ENCODE measurements around a stretch of chr6.

DNA sequence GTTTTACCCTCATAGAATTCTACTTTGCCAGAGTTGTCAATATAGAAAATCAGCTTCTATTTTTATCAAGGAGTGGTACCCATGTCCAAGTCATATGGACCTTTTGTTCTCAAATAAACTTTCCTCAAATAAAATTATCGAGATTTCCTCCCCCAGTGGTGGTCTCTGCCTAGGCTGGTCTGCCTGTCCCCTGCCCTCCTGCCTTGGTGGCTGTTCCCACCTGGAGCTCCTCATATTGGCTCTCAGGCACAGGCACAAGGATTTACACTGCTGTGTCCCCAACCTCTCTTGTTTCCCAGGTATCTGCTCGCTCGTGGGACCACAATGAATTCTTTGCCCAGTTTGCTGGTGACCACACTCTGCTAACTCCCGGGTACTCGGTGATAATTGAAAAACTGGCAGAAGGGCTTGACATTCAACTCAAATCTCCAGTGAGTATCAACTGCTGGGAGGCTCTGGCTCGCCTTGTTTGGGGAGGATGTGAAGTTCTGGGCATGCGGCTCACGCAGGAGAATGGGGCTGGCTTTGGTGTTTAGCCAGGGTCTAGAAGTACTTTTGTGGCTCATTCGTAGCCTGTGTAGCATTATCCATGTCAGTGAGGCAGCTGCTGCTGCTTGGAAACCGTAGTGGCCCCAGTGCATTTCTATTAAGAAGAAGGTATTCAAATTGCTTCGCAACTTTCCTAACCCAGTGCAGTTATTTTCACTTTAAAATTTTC lies 52.0 kb downstream of the KDM1B start:
- PRO-cap, result no peak

- PRO-cap, result no peak
Measured at GRCh38 chr6:18330386-18331243, 56.5 kb upstream of the RNF144B start.

DNA sequence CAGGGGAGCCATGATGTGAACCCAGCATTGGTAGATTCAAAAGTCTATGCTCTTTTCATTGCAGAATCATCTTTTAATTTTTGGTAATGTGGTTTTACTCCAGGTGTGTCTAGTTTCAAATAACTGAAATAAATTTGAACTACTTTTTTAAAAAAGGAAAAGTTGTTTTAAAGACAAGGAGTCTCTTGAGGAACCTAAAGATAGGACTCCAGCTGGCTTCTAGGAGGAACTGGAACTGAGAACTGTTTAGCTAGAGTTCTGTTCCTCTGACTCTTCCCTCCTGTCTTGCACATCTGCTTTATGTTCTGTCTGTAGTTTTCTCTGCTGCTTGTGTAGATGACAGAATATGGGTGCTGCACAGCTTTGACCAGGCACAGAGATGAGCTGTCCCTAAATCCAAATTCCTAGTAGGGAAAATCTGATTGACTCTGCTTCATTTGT lies 27.7 kb upstream of the RNF144B start:
- PRO-cap, result no peak

DNA sequence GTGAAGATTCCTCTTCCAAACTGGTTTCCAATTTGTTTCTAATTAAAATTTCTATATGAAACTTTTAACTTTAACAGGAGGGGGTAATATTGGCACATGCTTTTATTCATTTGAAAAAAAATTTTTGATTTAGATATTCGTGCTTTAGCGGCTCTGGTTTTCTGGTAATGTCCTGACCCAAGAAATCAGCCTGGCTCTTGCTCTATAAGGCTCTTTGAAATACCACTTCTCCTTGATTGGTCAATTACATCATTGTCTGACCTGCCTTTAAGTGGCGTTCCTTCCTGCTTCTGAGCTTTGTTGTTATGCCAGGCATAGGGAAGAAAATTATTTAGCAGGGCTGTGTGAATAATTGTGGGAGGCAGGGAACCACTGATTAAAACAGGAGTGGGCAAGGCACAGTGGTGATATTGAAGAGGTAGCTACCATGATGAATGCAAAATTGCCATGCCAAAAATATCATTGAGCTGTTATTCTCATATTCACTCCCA lies 3.9 kb downstream of the RNF144B start:
- PRO-cap, result unidirectional peak, minus-strand start at position 179 of the sequence

- PRO-cap, result no peak
Measured at GRCh38 chr6:18415346-18415545, 28.1 kb downstream of the RNF144B start.

DNA sequence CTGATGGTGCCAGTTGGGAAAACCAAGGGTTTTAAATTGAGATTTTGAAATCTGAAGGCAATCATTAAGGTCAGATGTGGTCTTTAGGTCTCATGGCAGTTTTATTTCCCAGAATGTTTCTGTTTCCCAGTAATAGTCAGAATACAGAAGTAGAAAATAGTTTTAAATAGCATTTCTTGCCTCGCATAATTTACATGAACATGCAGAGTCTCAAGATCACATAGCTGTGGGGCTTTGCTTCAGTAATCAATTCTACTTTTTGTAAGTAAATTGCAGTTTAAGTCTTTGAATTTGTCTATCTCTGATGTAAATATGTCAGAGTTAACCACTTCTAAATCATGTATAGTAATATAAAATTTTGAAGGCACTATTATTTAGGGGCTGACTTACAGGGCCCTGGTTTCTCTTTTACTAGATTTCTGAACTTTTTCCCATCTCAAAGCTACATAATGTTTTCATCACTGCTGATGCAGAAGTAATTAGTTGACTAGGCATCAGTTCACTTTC lies 58.2 kb downstream of the RNF144B start:
- PRO-cap, result no peak

- PRO-cap, result no peak
Measured at GRCh38 chr6:19312055-19312757, 525.0 kb upstream of the ID4 start.

- PRO-cap, result no peak
Measured at GRCh38 chr6:19824372-19824809, 12.8 kb upstream of the ID4 start.

DNA sequence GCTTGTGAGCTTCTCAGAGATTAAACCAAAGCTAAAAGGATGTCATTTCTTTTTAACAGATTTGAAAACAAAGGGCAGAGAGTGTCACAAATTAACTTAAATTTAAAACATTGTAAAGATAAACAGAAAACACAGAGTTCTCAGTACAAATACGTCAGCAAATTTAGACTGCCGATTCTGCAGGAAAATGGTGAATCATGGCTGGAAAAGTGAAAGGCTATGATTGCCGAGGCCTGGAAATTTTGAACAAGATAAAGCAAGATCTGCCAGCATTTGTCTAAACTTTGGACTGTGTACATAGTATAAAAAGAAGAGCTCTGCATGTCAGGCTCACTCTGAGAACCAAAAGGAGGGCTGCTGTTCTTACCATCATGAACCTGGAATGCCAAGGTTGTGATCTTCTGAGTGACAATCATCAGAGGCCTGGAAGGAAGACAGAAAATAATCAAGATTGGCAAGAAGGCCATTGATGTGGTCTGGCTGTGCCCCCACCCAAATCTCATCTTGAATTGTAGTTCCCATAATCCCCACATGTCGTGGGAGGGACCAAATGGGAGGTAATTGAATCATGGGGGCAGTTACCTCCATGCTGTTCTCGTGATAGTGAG lies 81.4 kb downstream of the MBOAT1 start:
- PRO-cap, result no peak

DNA sequence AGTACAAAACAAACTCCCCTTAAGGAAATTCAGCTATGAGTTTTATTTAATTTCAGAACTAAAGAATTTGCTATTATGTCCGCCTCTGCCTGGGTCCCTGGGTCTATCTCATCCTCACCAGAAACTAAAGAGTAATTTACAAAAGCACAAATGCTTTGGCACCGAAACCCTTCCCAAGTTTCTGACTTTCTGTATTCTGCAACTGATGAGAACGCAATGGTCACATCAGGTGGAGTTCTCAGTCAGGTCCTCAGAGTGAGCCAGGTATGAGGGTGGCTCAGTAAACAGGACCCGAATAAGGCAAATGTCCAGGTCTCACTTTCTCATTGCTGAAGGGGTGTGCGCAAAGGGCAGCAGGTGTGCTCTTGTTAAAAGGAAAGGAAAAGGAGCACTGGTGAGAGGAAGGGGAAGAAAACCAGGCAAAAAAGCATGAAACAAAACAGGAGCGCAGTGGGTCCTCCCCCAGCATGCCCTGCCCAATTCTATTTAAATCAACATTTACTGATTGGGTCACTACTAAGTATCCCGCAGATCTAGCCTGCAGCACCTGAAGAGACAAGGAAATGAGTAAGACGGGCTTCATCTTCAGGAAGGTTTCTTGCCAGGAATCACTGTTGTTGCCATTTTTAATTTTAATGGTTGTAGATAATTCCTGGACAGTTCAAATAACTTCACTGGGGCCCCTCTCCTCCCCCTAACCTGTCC lies 1.3 kb downstream of the MBOAT1 start:
- PRO-cap, result bidirectional peak, plus-strand start at position 550 of the sequence, minus-strand start at position 474 of the sequence

GRCh38 chr6:20334306-20334825 lies 67.3 kb upstream of the E2F3 start:
- PRO-cap, result no peak

- PRO-cap, result no peak
Measured at GRCh38 chr6:20409500-20410477, 8.1 kb downstream of the E2F3 start.

GRCh38 chr6:20491036-20492409 lies 42.7 kb upstream of the CDKAL1 start:
- PRO-cap, result no peak

DNA sequence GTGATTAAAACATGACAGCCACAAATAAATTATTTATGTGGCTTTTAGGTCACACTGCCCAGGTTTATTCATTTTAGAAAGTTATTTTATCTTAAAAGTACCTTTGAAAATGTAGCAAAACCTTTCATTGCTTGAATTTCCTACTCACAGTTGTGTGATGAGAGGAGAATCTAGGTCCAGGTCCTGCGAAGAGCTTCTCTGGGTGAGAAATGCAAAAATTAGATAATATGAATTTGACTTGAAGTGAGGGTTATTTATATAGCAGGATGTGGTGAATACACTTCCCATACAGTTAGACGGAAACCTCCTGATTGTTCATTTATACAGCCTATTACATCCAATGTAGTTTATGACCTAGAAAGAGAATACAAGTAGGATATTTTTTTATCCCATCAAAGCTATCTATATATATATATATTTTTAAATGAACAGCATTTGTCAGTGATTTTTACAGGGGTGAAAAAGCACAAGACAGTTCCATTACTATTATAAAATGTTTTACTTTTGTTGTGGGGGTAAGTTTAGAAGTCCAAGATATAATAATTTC lies 30.6 kb downstream of the CDKAL1 start:
- PRO-cap, result no peak

DNA sequence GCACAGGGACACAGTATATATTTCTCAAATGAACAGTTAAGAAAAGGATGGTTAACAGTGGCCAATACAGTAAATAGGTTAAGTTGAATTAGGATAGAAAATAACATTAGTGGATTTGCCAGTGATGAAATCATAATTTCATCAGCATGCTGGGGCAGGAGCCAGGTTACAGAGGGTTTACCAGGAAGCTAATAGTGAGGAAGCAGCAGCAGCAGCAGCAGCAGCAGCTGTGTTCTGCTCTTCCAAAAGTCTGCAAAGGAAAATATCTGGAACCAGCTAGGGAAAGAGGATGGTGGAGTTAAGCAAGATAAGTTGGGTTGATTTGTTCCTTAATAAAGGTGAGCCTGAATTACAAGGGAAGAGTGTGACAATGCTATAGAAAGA lies 499.5 kb downstream of the CDKAL1 start:
- PRO-cap, result no peak

DNA sequence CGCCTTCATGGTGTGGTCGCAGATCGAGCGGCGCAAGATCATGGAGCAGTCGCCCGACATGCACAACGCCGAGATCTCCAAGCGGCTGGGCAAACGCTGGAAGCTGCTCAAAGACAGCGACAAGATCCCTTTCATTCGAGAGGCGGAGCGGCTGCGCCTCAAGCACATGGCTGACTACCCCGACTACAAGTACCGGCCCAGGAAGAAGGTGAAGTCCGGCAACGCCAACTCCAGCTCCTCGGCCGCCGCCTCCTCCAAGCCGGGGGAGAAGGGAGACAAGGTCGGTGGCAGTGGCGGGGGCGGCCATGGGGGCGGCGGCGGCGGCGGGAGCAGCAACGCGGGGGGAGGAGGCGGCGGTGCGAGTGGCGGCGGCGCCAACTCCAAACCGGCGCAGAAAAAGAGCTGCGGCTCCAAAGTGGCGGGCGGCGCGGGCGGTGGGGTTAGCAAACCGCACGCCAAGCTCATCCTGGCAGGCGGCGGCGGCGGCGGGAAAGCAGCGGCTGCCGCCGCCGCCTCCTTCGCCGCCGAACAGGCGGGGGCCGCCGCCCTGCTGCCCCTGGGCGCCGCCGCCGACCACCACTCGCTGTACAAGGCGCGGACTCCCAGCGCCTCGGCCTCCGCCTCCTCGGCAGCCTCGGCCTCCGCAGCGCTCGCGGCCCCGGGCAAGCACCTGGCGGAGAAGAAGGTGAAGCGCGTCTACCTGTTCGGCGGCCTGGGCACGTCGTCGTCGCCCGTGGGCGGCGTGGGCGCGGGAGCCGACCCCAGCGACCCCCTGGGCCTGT lies 1.4 kb downstream of the SOX4 start:
- PRO-cap, result bidirectional peak, plus-strand start at position 134 of the sequence, minus-strand start outside the sequence; bidirectional peak, plus-strand start at position 413 of the sequence, minus-strand start at position 387 of the sequence

GRCh38 chr6:21608659-21609190 lies 15.2 kb downstream of the SOX4 start:
- PRO-cap, result no peak

DNA sequence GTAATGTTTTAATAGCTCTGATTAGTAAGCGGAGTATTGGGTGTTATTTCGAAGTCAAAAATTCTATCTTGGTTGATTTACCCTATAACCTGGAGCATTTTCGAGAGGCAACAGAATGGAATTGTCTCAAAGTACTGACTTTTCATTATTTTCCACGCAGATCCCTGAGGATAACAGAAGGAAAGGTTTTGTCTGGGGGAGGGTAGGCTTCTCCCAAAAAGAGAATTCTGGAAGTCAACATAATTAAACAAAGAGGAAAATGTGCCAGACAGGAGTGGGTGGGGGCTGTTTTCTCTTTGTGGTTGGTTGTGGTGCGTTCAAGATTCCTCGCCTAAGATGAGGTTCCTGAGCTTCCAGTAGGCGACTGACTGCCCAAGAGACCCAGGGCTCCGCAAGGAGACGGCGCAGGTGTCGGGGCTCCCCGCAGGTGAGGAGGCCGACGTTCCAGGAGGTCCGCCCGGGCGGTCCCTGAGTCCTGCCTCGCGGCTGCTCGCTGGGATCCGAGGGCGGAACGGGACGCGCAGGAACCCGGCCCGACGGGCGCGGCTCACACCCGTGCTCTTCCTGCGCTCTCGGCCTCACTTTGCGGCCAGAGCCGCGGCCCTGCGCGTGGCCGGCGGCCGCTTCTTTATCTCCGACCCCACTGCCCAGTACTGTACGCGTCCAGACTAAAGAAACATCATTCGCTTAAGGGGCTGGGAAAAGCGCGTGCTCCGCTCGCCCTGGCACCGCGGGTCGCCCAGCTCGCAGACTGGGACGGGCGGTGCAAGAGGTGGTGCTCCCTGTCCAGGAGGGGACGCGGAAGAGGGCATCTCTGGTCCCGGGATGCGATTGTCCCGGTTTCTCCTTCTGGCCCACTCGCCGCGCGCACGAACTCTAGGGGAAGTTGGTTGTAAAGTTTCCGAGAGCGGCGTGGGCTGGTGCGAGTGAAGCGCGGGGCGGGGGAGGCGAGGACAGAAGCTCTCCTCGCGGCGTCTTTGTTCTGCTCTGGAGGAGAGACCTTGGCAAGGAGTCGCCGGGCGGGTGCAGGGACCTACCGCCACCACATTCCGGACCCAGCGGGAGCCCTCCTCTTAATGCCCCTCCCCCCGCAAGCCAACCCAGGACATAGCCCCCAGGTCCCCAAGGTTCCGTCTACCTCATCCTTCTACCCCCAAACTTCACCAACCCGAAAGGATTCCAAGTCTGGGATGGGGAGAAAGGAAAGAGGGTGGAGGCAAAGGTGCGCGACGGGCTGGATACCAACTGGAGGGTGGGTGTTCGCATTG lies 70.8 kb downstream of the SOX4 start:
- PRO-cap, result bidirectional peak, plus-strand start at position 979 of the sequence, minus-strand start at position 979 of the sequence

DNA sequence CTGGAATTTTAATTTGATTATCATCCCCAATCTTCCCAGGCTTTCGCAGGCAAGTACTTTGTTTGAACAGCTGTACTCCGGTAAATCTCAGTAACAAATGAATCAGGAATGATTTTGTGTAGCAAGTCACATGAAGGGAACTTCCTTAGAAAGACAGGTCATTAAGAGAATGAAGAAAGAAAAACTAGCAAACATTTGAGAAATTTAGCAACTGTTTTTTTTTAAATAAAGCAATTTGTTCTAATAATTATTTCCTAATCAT lies 147.3 kb downstream of the SOX4 start:
- PRO-cap, result no peak

- PRO-cap, result no peak
Measured at GRCh38 chr6:22785066-22785458, 215.7 kb downstream of the HDGFL1 start.

Data from Metastatic Pancreatic Carcinoma in the Ovary (tissue), 1 donor.